ENCODE measurements around a stretch of chr15.

DNA sequence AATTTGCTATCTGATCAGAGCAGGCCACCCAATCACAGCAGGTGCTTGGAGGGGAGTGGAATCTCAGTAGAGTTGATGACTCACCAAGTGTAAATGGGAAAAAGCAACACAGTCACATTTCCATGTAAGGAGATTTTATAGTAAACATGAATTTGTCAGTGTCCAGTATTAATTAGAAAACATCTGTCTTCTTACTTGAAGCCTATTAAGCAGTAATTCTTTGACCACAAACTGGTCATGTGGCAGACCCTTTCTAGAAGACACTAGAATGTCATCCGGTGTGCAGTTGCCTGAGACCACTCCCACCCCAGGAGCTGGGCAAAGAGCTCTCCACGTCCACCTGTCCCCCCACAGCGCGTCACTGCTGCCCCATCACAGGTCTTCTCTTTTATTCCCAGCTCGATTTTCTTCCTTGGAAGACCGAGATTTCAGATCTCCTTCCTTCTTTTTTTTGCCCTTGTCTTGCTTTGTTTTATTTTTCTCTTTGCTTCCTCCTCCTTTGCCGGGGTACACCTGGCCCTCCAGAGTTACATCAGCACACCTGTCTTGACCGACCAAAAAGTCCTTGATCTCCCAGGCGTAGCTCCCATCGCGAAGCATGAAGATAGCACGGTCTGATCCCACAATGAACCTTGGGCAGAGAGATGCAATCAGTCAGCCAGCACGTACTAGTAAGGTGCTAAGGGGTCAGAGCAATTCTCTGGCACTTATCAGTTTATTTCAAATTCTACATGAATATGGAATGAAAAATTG lies 10.6 kb downstream of the MESD start:
- PRO-cap, result no peak
- RAMPAGE, long total RNA, 4 experiments, result no peak in any of the 4 experiments

GRCh38 chr15:81002304-81003312 lies 1.9 kb downstream of the TLNRD1 start:
- PRO-cap, result no peak
- RAMPAGE, long total RNA, 4 experiments, result no peak in any of the 4 experiments

GRCh38 chr15:81003313-81003945 lies 2.7 kb downstream of the TLNRD1 start:
- PRO-cap, result no peak
- RAMPAGE, long total RNA, 4 experiments, result no peak in any of the 4 experiments

GRCh38 chr15:81159453-81159652 lies 25.3 kb downstream of the CFAP161 start:
- PRO-cap, result no peak
- RAMPAGE, long total RNA, 4 experiments, result no peak in any of the 4 experiments

- PRO-cap, result no peak
- RAMPAGE, long total RNA, 4 experiments, result no peak in any of the 4 experiments
Observed at GRCh38 chr15:81297685-81298407, 26.1 kb downstream of the STARD5 start.

DNA sequence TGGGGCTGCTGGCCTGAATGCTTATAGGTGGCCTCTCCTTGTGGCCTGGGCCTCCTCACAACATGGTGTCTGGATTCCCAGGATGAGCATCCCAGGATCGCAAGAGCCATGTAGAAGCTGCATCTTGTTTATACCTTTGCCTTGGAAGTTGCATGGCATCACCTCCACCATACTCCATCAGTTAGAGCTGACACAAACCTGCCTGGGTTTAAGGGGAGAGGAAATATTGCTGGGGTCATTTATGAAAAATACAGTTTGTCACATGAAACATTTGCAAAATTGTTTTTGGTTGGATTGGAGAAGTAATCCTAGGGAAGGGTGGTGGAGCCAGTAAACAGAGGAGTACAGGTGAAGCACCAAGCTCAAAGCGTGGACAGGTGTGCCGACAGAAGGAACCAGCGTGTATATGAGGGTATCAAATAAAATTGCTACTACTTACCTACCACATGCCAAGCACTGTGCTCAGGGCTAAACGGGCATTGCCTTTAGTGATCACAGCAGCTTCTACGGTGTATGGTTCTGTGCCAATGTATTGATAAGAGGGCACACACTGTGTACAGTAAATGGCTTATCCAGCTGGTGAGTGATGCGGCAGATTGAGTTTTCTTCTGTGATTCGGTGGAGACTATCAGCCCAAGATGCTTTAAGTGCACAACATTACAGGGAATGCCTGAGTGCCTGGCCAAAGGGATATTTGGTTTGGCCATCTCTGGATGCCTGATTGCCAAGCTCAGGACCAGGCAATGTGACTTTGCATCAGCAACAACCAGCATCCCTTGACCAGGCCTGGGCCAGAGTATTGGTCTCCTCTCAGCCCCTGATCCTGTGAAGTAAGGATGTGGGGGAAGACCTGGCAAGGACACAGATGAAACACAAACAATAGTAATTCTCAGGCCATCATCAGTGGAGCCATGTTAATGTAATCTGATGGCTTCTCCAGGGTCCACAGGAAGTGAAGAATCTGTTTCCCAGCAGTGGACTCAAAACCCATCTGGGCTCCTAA lies 14.3 kb downstream of the STARD5 start:
- PRO-cap, result no peak
- RAMPAGE, long total RNA, 4 experiments, result no peak in any of the 4 experiments

- PRO-cap, result no peak
- RAMPAGE, long total RNA, 4 experiments, result no peak in any of the 4 experiments
Observed at GRCh38 chr15:81331655-81331983, 7.7 kb upstream of the STARD5 start.

DNA sequence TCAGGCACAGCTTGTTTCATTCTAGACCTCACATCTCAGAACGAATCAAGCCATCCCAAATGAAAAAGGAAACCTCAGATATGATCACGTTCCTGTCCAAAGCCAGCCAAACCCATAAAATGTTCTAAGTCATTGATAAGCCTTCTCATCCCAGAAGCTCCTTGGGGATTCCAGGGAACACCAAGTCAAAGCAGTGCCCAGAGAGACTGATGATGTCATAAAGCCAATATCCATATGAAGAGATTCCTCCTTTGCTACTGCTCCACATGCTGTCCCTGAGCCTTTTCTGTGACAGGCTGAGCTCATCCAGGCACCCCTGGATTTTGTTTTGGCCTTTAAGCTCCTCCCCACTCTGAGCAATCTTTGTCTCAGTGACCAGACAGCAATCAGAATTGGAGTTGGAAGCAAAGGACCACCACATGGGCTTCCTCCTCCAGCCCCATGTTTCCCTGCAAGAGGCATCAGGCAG lies 25.2 kb downstream of the MEX3B start:
- PRO-cap, result no peak
- RAMPAGE, long total RNA, 4 experiments, result no peak in any of the 4 experiments

DNA sequence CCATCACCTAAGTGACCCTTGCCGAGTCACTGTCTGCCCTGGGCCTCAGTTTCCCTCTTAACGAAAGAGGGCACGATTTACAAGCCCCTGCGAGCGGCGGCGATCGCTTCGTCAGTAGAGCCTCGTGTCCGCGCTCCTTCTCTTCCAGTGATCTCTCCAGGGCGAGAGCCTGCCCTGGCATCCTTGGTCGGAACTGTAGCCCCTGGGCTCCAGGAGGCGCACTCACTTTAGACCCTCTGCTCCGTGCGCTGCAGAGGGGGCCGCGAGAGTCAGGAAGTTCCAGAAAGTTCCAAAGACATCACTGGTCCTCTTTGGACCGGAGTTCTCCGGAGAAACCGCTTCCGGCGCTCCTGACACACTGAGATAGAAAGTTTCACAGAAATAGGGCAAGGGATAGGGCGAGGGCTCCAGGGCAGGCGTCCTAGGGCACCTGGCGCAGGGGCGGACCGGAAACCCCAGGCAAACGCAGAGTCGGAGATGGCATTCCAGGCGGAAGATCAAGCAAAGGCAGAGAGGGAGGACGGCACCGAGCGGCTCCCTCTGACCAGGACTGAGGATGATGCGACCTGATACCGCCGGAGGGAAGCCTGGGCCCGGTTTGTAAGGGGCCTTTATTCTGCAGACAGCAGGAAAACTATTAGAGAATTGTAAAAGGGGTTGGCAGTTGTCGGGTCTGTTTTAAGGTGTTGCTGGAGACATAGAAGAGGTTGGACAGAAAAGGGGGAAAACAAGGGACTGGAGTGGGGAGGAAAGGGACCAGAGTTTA lies 1.2 kb upstream of the CPEB1 start:
- PRO-cap, result no peak
- RAMPAGE, long total RNA, 4 experiments, result no peak in any of the 4 experiments

- PRO-cap, result bidirectional peak, plus-strand start at chr15:82680545, minus-strand start at chr15:82680350
- RAMPAGE, long total RNA, 4 experiments, result no peak in any of the 4 experiments
Observed at GRCh38 chr15:82679827-82680457, 29.7 kb downstream of the AP3B2 start.

DNA sequence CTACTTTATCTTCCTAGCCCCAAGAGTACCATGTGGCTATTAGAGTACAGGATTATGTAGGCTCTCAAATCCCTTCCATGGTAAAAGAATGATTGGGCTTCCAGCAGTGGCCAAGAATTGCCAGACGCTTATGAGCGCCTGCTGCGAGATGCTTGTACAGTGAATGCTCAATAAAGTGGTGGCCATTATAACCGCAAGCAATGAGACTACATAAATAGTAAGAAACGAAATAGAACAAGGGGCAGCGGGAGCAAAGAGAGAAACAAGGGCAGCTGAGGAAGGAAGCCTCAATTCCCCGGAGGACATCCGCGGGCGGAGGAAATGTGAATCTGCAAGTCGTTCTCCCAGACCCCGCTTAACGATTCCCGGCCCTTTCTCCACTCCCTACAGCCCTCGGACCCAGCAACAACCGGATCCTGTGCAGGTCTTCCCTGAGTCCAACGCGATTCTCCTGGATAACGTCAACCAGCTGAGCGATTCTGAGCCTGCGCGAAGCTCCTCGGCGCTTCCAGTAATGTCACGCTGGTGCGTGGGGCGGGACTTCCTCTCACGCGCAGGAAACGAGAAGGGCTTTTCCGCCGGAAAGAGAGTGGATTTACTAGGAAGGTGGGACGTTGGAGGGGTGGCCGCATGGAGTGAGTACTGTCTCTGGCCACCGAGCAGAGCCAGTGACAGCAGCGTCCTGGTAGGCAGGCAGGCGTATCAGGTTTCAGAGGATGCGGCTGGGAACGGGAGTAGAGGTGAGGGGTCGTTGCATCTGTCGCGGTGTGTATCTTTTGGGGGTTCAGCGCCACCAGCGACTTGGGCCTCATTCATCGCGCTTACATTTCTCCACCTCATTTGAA lies 40.5 kb upstream of the AP3B2 start:
- PRO-cap, result bidirectional peak, plus-strand start at position 601 of the sequence, minus-strand start at position 451 of the sequence
- RAMPAGE, long total RNA, 4 experiments, result start-site peak on the plus strand in 2 of 4 experiments, centred at positions 595 to 600 of the sequence, 31 to 32 reads per replicate; start-site peak on the minus strand in 2 of 4 experiments, centred at positions 483 to 501 of the sequence, 11 reads per replicate

DNA sequence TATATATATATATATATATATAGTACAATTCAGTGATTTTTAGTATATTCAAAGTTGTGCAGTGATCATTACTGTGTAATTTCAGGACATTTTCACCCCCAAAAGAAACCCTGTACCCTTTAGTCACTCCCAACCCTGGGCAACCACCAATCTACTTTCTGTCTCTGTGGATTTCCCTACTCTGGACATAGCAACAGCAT lies 5.6 kb downstream of the WHAMM start:
- PRO-cap, result no peak
- RAMPAGE, long total RNA, 4 experiments, result no peak in any of the 4 experiments

DNA sequence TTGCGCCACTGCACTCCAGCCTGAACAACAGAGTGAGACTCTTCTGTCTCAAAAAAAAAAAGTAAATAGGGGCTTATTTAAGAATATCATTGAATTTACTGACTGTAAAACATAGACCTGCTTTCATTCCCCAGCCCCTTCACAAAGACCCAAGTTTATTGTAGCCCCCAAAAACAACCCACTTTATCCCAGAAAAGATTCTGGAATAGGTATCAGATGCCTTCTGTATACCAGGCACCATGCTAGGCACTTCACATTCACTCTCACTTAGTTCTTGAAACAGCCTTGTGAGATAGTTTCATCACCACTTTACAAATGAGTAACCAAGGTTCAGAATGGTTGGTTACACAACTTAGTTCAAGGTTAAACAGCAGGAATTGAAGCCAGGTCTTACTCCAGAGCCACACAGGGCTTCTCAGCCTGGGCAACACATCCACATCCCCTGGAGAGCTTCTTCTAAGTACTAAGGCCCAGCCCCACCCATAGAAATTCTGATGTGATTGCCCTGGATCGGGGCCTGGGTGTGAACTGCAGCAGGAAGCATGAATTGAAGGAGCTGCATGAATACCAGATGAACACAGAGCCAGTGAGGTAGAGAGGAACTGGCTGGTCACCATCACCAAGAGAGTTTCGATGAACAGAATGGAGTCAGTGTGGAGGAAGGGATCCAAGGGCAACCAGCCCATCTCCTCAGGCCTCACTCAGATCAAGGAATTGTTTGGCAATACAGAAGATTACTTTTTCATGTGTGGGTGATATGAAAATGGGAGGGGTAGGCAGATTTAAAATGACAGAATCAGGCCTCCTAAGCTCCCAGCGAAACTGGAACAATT lies 18.7 kb downstream of the WHAMM start:
- PRO-cap, result no peak
- RAMPAGE, long total RNA, 4 experiments, result no peak in any of the 4 experiments

GRCh38 chr15:82918733-82919956 lies 33.4 kb downstream of the HOMER2 start:
- PRO-cap, result no peak
- RAMPAGE, long total RNA, 4 experiments, result start-site peak on the minus strand in 1 of 4 experiments, at chr15:82918895-82919139 at its widest, 5 reads per replicate

GRCh38 chr15:82951805-82952083 lies 776 bp downstream of the HOMER2 start:
- PRO-cap, result no peak
- RAMPAGE, long total RNA, 4 experiments, result no peak in any of the 4 experiments

GRCh38 chr15:83010723-83011475 lies 540 bp downstream of the C15orf40 start:
- PRO-cap, result no peak
- RAMPAGE, long total RNA, 4 experiments, result start-site peak on the plus strand in 1 of 4 experiments, at chr15:83011056-83011066 at its widest, 6 reads per replicate

DNA sequence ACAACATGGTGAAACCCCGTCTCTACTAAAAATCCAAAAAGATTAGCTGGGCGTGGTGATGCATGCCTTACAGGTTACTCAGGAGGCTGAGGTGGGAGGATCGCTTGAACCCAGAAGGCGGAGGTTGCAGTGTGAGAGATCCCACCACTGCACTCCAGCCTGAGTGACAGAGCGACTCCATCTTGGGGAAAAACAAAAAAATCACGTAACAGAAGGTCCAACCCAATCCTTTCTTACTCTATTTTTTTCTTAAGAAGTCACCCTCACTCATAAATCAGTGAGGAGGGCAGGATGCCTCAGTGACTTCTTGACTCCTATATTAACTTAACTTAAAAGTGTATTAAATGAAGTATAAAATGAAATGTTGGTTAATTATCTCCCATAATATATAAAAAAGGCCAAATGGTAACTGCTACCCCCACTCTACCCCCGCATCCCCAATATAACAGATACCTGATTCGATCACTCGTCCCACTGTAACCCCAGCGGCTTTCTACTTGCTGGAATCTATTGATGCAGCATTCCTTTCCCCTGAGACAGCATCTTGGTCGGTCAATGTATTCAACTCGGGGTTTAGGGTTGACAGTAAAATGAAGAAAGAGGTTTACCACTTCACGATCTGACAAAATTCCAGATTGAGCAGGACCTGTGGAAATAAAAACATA lies 18.4 kb upstream of the C15orf40 start:
- PRO-cap, result no peak
- RAMPAGE, long total RNA, 4 experiments, result no peak in any of the 4 experiments

DNA sequence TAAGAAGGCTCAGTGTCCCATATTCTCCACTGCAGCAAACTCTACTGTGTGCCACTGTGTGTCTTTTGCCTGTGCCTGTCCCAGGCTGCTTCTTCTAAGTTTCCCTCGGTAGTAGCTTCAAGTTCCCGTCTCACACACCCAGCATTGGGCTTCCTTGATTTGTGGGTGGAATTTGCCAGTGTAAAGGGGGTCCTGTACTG lies 48.9 kb upstream of the ADAMTSL3 start:
- PRO-cap, result no peak
- RAMPAGE, long total RNA, 4 experiments, result no peak in any of the 4 experiments

GRCh38 chr15:83656936-83657705 lies 3.2 kb downstream of the ADAMTSL3 start:
- PRO-cap, result no peak
- RAMPAGE, long total RNA, 4 experiments, result no peak in any of the 4 experiments

DNA sequence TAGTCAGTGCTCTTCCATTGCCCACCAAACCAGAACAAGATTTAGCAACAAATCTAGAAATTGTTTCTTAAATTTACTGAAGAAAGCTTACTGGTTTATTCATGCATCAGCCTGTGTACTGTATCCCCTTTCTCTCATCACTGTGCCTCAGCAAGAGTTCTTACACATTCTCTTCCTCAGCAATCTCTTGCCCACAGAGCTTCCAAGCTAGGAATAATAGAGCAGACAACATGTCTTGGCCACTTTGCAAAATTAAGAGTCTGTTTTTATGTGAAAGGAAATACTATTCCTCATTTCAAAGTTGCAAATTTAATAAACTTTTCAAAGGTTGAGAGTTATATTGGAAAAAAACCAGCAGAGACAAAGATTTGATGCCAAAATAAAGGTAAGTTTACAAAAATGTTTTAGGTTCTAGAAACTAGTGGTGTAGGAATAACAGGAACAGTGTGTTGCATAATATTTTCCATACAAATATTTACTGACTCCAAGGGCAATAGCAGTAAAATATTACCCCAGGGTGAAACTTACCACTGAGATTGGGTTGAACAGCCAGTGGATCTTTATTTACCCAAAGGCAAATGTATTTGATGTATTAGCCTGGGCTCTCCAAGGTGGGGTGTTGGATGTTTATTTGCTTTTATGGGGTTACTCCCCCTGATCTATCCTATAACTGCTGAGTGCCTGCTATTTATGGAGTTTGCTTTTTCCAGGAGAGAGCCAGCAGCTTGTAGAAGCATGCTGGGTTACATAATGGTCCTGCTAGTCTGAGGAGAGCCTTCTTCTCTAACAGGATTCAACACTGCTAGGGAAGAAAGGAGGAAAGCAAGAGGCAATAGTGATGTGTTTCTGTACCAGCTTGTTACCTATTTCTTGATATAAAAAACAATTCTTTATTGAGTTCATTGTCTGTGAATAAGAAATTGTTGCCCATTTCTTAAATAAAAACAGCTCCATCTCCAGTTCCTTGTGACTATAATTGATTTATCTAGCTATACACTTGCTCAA lies 276.8 kb downstream of the ADAMTSL3 start:
- PRO-cap, result no peak
- RAMPAGE, long total RNA, 4 experiments, result no peak in any of the 4 experiments

All from suprapubic skin (tissue), 4 donors.